Pericardium fibroblast (primary cell): ENCODE data around the gene MPP4.

DNA sequence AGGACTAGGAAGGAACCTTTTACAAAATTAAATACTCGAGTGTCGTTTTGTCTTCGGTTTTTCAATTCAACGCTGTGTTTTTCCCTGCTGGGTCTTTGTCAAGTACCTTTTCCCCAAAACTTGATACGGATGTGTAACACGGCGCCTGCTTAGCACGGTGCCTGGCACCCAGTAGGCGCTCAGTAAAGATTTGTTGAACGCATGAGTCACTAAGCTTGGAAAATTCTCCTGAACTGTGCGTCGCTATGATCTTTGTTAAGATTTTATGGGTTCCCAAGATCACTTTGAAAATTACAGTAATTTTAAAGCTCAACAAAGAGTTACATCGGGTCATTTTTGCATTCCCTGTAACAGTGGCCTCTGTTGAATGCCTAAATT lies 823 bp downstream of the STRADB start:
- RAMPAGE, long total RNA = no peak

DNA sequence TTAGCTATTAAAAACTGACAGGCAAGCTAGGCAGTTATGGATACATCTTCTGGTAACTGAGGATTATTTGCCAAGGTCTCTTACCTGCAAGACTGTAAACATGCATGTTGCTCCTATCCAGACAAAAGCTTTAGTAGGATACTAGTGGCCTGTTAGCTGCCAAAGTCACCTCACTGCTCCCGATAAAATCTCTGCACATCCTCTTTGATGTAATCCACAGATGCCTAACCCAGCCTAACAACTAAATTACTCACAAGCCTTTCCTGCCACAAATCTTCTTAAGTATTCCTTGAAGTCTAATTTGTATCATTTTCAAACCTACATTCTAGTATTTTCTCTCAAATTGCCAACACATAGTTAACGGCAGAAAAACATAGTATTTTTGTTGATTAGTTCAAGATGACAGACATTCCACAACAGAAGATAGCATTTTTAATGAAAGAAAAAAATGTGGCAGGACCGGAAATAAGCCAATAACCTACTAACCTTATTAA lies at the start of gene MPP4:
TSS of gene MPP4 (minus strand) at position 142 of the 494 bp plus-strand sequence.
- RAMPAGE, long total RNA = no peak

- RAMPAGE, long total RNA = no peak
Observed at GRCh38 chr2:201761240-201761813, 19.4 kb downstream of the ALS2 start.

GRCh38 chr2:201858679-201859342 lies 52.5 kb downstream of the CDK15 start:
- RAMPAGE, long total RNA = no peak

GRCh38 chr2:201964449-201965424 lies 68.9 kb upstream of the FZD7 start:
- RAMPAGE, long total RNA = no peak

DNA sequence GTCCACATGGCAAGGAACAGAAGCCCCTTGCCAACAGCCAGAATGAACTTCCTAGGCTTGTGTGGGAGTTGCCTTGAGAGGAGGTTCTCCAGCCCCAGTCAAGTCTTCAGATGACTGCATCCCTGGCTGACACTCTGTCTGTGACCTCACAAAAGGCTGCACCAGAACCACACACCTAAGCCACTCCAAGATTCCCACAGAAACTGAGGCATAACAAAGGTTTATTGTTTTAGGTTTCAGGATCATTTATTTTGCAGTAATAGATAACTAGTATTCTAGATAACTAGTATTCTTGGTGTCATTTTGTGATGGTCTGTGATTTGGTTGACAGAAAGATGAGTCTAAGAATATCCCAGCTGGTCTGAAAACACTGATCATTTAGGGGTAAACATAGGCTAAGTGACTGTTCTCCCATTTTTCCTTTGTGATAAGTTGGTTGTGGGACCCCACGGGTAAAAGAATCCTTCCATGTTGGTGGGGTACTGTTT lies 43.9 kb downstream of the KIAA2012 start:
- RAMPAGE, long total RNA = no peak

- RAMPAGE, long total RNA = no peak
Observed at GRCh38 chr2:202569613-202570037, 65.1 kb upstream of the FAM117B start.

GRCh38 chr2:202724632-202725251 lies 90.0 kb downstream of the FAM117B start:
- RAMPAGE, long total RNA = no peak

GRCh38 chr2:202911093-202911492 lies 380 bp downstream of the WDR12 start:
- RAMPAGE, long total RNA = no peak

GRCh38 chr2:203041266-203041622 lies 26.6 kb downstream of the NBEAL1 start:
- RAMPAGE, long total RNA = no peak

GRCh38 chr2:203105844-203106200 lies 91.1 kb downstream of the NBEAL1 start:
- RAMPAGE, long total RNA = no peak

- RAMPAGE, long total RNA = no peak
Observed at GRCh38 chr2:203135647-203136376, 103.0 kb upstream of the CYP20A1 start.

- RAMPAGE, long total RNA = no peak
Observed at GRCh38 chr2:203470374-203470871, 64.7 kb downstream of the RAPH1 start.

- RAMPAGE, long total RNA = no peak
Observed at GRCh38 chr2:203533711-203534508, 1.2 kb downstream of the RAPH1 start.

GRCh38 chr2:203543837-203544375 lies 8.8 kb upstream of the RAPH1 start:
- RAMPAGE, long total RNA = no peak

DNA sequence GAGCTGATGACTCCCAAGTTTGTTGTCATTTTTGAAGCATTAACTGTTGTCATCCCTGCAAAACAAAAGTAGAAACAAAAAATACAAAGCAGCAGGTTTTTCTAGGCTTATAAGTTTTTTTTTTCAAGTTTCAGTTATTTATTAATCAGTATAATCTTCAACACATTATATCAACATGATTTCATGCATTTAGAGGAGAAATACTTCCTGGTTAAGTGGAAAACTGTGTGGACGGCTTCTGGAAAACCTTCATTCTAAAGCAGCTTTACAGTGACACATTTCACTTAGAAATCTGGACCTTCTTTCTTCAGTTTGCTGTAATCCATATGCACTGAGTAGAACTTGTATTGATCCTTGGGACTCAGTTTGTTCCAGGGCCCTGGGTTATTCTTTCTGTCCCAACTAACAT lies 34.5 kb upstream of the CD28 start:
- RAMPAGE, long total RNA = no peak

DNA sequence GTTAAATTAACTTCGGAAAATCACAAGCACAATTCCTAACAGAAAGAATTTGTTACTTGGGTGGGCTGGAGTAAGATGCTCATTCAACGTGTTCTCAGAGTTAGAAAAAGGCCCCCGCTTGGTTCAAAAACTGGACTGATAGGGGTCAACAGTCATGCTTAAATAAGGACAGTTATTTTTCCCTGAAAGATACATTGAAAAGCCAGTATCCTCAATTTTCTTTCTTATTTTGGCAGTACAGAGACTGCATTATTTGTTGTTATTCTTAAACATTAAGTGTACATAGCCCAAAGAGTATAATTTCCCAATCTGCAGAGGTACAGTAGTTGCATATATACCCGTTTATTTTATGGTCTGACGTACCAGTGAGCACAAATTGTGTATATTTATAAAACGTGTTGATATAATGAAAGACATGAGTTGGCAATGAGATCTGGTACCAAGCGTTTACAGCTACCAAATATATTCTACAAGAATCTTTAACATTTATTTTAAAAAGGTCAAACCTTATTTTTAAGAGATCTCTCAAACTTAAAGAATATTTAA lies 1.5 kb downstream of the CD28 start:
- RAMPAGE, long total RNA = no peak

- RAMPAGE, long total RNA = no peak
Observed at GRCh38 chr2:204108284-204108865, 171.8 kb downstream of the ICOS start.

- RAMPAGE, long total RNA = no peak
Observed at GRCh38 chr2:204453702-204454338, 91.5 kb upstream of the PARD3B start.

GRCh38 chr2:204508534-204509046 lies 36.7 kb upstream of the PARD3B start:
- RAMPAGE, long total RNA = no peak